Left lobe of liver (tissue), 1 donor: ENCODE measurements around a stretch of chr17.

- PRO-cap: no peak
Observed at GRCh38 chr17:3966641-3967320, 2.5 kb upstream of the ATP2A3 start.

DNA sequence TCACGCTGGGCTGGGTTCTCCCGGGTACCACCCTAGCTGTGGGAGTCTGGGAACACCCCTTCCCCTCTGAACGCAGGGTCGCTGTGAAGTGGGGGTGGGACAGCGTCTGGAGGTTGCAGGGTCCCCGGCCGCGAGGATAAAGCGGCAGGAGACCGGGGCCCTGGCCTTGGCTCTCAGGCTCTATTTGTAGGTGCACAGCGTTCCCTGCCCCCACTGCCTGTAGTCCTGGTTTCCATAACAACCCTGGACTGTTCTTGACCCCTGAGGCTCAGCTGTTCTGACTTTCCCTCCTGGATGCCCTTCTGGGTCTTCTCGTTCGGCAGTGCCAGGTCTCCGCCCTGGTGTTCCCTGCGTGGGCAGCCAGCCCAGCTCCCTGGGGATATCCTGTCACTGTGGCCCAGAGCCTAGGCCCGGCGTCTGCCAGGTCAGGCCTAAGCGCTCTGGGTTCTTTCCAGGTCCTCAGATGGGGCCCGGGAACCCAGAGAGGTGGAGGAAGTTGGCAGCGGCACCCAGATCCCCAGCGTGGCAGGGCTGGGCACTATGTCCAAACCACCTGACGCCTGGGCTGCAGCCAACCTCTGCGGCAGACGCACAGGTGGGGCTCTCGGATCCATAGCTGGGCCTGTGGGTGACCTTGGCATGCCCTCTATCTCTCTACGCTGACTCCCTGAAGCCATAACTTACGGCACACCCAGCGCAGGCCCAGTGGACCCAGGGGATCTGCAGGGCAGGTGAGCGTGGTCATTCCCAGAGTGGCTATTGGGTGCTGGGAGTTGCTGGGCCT lies 12.4 kb upstream of the ATP2A3 start:
- PRO-cap: no peak

- PRO-cap: no peak
Observed at GRCh38 chr17:4005728-4006050, 41.5 kb upstream of the ATP2A3 start.

GRCh38 chr17:4072431-4073064 lies 70.3 kb downstream of the ZZEF1 start:
- PRO-cap: no peak

DNA sequence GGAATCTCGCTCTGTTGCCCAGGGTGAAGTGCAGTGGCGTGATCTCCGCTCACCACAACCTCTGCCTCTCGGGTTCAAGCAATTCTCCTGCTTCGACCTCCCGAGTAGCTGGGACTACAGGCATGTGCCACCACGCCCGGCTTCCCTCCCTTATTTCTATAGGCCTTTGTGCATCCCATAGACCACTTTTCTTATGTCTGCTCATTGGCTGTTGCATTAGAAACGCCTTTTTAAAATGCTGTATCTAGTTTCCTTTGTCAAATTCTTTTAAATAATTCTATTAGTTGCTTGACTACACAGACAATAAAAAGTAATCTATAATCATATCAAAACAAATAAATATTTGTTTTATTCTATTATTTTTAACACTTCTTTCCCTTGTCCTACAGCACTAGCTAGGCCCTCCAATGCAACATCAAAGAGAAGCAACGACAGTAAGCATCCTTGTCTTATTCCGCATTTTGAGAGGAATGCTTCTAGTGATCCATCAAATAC lies 59.1 kb downstream of the ZZEF1 start:
- PRO-cap: no peak

GRCh38 chr17:4090894-4091285 lies 51.9 kb downstream of the ZZEF1 start:
- PRO-cap: no peak

DNA sequence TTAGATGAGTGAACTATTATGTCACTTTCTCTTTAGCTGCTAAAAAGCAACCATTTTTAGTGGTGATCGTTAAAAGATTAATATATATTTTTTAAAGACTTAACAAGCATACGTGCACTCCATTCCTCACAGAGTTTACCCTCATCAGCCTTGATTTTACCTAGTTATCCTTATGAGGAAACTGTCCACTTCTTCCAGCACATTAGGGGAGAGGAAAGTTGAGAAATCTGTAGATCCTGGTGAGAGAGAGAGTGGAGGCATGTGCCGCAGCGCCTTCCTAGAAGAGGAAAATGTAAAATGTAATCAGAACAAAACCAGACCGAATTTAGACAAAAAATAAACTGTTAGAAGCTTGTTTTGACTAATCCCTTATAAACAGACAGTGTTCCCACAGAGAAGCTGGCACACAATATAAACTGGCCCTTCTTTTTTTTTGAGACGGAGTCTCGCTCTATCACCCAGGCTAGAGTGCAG lies 37.3 kb downstream of the ZZEF1 start:
- PRO-cap: no peak

GRCh38 chr17:4136376-4136815 lies 6.4 kb downstream of the ZZEF1 start:
- PRO-cap: no peak

DNA sequence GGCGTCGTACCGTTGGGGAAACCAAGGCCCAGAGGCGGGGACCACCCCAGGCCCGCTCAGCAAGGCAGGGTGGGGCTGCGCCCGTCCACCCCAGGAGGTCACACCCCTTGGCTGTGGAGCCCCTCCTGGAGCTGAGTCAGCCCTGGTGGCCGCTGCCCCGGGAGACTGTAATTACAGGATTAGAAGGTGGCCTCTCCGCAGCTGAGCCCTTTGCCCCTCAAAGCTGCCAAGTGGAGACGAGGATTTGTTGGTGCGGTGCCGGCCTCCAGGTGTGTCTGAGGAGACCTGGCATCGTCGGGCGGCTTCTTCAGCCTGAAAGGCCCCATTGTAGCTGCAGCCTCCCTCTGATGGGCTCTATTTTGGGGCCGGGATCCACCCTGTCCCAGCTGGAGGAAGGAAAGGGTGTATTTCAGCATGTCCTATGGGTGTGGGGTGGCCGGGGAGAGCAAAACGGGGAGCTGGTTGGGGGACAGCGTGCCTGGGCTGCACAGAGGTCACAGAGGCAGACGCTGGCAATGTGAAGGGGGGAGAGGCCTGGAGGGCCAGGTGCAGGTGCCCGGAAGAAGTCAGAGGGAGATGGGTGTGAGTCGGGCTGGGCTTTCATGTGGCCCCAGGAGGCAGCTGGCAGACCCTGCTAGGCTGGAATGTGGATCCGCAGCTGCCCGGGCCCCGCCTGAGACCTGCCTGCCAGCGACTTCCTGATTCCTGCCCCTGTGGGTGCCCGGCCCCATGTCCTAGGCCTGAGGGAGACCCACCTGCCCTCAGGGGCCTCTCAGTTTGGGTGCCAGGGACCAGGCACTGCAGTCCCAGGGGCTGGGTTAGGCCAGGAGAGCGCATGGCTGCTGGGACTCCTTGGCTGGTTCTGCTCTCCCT lies 22.5 kb upstream of the SPNS2 start:
- PRO-cap: no peak

GRCh38 chr17:4508606-4509286 lies 10.1 kb downstream of the SPNS2 start:
- PRO-cap: no peak

DNA sequence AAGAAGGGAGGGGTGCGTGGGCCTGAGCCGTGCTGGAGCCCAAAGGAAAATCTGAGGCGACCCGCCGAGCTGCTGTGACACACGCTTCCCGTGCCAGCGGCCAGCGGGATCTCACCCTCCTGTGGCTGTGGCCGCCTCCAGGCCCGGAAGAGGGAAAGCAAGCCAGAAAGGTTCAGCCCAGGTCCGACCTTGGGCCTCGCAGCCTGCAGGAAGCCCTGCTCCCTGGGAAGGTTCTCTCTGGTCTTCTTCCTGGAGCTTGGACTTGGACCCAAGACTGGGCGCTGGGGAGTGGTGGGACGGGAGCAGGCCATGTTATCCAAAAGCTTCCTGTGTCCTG lies 11.3 kb downstream of the SPNS2 start:
- PRO-cap: no peak

- PRO-cap: no peak
Observed at GRCh38 chr17:4512711-4513251, 14.1 kb downstream of the SPNS2 start.

- PRO-cap: no peak
Observed at GRCh38 chr17:4540176-4541062, 14.8 kb downstream of the MYBBP1A start.

DNA sequence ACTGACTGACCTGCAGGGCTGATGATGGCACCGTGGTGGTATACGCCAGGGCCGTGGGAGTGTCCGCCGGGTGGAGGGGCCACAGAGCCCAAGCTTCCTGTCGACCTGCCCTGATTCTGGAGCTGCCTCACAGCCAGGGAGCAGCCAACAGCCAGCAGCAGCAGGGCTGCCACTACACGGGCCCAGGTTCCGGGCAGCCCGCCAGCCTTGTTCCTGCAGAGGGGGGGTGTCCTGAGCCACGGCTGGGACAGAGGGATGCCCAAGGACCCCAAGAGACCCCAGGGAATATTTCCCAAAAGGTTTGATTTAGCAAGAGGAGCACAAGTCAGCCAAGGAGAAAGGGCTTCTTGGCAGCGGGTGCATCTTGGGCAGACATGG lies 840 bp downstream of the GGT6 start:
- PRO-cap: no peak

- PRO-cap: no peak
Observed at GRCh38 chr17:4696319-4696852, 7.6 kb downstream of the PELP1 start.

- PRO-cap: unidirectional peak, minus-strand start at chr17:4711373; bidirectional peak, plus-strand start at chr17:4711868, minus-strand start at chr17:4711692; bidirectional peak, plus-strand start at chr17:4712165, minus-strand start at chr17:4711946
Observed at GRCh38 chr17:4711123-4712364, 1.1 kb downstream of the ARRB2 start.

DNA sequence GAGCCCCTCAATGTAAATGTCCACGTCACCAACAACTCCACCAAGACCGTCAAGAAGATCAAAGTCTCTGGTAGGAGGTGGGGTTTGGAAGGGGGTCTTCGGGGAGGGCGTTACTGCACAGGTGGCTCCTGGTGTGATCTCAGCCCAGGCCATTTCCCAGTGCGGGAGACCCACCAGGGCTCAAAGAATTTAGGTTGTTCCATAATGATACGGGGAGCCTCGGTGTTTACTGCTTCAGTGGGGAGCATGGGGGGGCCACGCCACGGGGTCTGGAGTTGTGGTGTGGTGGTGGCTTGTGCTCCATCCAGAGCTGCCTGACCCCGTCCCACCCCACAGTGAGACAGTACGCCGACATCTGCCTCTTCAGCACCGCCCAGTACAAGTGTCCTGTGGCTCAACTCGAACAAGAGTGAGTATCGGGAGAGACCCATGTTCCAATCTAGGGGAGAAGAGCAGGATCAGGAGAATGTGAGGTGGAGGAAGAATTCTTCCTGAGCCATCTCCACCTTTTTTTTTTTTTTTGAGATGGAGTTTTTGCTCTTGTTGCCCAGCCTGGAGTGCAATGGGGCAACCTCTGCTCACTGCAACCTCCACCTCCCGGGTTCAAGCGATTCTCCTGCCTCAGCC lies 8.0 kb downstream of the ARRB2 start:
- PRO-cap: no peak

DNA sequence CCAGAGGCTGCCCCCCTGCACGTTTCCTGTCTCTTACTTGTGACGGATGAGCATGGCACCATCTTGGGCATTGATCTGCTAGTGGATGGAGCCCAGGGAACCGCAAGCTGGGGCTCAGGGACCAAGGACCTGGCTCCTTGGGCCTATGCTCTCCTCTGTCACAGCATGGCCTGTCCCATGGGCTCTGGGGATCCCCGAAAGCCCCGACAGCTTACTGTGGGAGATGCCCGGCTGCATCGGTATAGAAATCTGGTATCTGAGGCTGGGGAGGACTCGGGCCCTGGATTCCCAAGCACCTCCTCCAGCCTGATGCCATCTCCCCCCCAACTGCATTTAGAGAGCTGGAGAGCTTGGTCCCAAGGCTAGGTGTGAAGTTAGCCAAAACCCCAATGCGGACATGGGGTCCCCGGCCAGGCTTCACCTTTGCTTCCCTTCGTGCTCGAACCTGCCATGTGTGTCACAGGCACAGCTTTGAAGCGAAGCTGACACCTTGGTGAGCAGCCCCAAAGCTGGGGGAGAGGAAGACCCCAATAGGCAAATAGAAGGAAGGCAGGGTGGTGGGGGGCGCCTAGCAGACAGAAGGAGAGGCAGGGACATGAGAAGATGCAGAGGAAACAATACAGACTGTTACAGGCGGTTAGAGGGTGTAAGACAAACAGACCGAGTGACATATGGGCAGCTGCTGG lies 2.0 kb upstream of the CXCL16 start:
- PRO-cap: no peak

DNA sequence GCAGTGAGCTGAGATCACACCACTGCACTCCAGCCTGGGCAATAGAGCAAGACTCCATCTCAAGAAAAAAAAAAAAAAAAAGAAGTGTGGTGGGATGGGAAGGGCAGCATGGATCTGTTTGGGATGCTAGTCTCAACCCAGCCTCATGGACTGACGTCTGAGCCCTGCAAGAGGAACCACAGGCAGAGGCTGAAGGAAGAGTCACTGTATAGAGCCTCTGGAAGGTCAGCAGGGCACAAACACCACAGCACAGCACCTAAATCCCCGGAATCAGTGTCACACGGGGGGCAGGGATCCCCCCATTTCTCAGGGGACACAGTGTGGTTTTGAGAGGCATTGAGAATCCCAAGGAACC lies 10.9 kb upstream of the CXCL16 start:
- PRO-cap: no peak

DNA sequence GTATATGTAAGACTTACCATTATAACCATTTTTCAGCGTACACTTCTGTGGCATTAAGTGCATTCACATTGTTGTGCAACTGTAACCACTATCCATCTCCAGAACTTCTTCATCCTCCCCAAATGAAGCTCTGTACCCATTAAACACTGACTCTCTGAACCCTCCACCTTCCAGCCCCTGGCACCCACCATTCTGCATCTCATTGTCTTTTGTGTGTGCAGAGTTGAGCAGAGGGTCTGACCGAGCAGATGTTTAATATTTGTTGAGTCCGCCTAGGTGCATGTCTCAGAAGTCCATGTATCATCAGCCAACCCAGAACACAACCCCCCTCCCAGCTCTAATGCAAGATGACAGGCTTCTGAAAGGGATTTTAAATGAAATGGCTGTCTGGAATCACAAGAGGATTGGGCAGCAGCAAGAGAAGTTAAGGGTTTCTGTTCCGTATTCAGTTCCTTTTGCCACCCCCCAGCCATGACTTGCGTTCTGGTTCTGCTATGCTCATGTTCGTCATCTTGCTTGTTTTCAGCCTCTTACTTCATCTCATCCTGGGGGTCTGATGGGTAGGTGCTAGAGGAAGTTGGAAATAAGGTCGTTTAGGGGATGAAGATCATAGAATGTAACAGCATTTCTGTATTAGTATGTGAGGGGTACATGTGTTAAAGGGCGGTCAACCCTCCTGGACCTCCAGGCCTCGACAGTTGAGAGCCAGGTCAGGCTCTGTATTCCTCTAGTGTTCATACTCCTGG lies 11.9 kb downstream of the MINK1 start:
- PRO-cap: no peak